Melanocyte of skin (primary cell): ENCODE data around the genes ENSG00000226690, AGR3 and HDAC9.

- CAGE, long polyA plus RNA, 2 experiments = no peak in any of the 2 experiments
Measured at GRCh38 chr7:12497520-12498005, 6.7 kb upstream of the ENSG00000226690 start.

- CAGE, long polyA plus RNA, 2 experiments = no peak in any of the 2 experiments
Measured at GRCh38 chr7:12504386-12504585, at the start of gene ENSG00000226690. TSS of gene ENSG00000226690 (plus strand) at chr7:12504441.

GRCh38 chr7:12928618-12928949 is 241.2 kb downstream of the ARL4A start:
- CAGE, long polyA plus RNA, 2 experiments = no peak in any of the 2 experiments

- CAGE, long polyA plus RNA, 2 experiments = no peak in any of the 2 experiments
Measured at GRCh38 chr7:12931413-12931816, 244.0 kb downstream of the ARL4A start.

GRCh38 chr7:12979209-12979692 is 291.8 kb downstream of the ARL4A start:
- CAGE, long polyA plus RNA, 2 experiments = no peak in any of the 2 experiments

GRCh38 chr7:13017215-13017930 is 329.9 kb downstream of the ARL4A start:
- CAGE, long polyA plus RNA, 2 experiments = no peak in any of the 2 experiments

- CAGE, long polyA plus RNA, 2 experiments = no peak in any of the 2 experiments
Measured at GRCh38 chr7:13988544-13989299, 744 bp downstream of the ETV1 start.

- CAGE, long polyA plus RNA, 2 experiments = no peak in any of the 2 experiments
Measured at GRCh38 chr7:16420315-16420849, 956 bp downstream of the CRPPA start.

DNA sequence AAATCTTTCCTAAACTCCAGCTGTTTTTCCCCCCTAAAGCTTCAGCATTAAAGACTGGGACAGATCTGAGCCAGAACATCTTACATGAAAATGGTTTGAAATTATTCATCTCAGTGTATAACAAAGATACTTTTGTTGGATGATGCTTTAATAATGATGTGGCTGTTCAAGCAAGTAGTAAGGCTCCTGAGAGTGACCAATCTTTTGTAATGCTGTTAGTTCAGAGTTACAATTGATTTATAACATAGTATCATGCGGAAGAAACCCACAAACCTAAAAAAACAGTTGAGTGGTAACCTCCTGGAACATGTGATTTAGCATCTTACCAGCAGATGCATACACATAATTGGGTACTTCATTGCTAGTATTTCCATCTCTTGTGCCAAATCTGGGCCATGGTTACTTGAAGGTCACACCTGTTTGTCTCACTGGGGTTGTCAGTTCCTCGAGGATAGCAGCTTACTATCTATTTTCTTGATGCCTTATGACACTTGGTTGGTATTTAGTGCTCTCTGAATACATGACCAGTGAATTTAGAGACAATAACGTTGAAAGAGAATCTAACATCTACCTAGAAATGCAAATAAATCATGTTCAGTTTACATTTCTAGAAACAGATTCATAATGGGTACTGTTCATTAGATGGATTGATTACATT is 1.6 kb downstream of the BZW2 start:
- CAGE, long polyA plus RNA, 2 experiments = no peak in any of the 2 experiments

GRCh38 chr7:16661867-16662270 is 15.9 kb downstream of the BZW2 start:
- CAGE, long polyA plus RNA, 2 experiments = no peak in any of the 2 experiments

- CAGE, long polyA plus RNA, 2 experiments = no peak in any of the 2 experiments
Measured at GRCh38 chr7:16704221-16705173, 49.1 kb upstream of the TSPAN13 start.

GRCh38 chr7:16791796-16792529 is 12.8 kb downstream of the AGR2 start:
- CAGE, long polyA plus RNA, 2 experiments = no peak in any of the 2 experiments

GRCh38 chr7:16847025-16847837 is 34.6 kb downstream of the AGR3 start:
- CAGE, long polyA plus RNA, 2 experiments = no peak in any of the 2 experiments

- CAGE, long polyA plus RNA, 2 experiments = no peak in any of the 2 experiments
Measured at GRCh38 chr7:16853025-16853606, 28.7 kb downstream of the AGR3 start.

- CAGE, long polyA plus RNA, 2 experiments = no peak in any of the 2 experiments
Measured at GRCh38 chr7:16881729-16882206, at the start of gene AGR3. TSS of gene AGR3 (minus strand) at chr7:16881983.

DNA sequence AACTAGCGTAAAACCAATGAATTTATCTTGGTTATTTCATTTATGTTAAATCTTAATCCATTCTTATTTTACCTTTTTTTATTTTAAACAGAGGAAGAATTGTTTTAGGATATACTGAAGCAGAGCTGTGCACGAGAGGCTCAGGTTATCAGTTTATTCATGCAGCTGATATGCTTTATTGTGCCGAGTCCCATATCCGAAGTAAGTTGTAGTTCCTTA is 36.3 kb downstream of the AHR start:
- CAGE, long polyA plus RNA, 2 experiments = no peak in any of the 2 experiments

DNA sequence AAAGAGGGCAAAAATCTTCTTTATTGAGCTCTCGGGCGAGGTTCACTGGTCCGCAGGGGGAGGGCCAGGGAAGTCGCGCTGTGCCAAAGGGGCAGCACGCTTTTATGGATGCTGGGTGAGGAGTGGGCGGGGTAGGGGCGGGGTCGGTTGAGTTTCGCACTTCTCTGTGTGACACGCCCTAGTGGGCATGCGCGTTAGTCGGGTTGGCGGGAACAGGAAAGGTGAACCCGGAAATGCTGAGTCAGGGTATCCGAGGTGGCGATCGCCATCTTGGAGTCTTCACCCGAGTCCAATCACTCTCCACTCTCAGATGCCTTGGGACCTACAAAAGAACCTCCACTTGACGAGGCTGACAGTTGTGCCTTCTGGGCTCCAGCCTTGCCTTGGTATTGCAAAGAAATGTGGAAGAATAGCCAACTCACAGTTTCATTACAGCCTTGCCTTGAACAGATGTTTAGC is 64.0 kb downstream of the AHR start:
- CAGE, long polyA plus RNA, 2 experiments = no peak in any of the 2 experiments

DNA sequence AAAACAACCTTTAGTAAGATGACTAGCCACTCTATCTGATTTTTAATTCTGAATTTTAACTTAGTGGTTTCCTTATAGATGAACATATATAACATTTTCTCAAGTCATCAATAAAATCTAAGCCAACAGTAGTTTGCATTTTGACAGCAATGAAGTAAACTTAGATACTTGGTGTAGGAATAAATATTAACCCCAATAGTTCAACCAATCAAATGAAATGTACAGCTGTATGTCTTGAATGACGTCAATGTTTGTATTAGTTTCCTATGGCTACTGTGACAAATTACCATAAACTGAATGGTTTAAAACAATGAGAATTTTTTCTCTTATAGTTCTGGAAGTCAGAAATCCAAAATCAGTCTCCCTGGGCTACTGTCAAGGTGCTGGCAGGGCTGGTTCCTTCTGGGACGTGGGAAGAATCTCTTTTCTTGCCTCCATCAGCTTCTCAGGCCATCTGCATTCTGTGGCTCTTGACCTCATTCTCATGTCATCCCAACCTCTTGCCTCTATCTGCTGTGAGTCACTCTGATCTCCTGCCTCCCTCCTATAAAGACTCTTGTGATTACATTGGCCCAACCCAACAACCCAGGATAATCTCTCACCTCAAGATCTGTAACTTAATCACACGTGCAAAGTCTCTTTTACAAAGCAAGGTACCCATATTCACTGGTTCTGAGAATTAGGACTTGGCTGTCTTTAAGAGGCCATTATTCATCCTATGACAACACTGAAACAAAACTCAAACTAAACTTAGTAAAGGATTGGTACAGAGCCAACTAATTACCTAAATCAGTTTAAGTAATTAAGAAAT is 73.6 kb downstream of the AHR start:
- CAGE, long polyA plus RNA, 2 experiments = no peak in any of the 2 experiments

- CAGE, long polyA plus RNA, 2 experiments = no peak in any of the 2 experiments
Measured at GRCh38 chr7:18494997-18496099, at the start of gene HDAC9. TSS of gene HDAC9 (plus strand) at chr7:18495749.

DNA sequence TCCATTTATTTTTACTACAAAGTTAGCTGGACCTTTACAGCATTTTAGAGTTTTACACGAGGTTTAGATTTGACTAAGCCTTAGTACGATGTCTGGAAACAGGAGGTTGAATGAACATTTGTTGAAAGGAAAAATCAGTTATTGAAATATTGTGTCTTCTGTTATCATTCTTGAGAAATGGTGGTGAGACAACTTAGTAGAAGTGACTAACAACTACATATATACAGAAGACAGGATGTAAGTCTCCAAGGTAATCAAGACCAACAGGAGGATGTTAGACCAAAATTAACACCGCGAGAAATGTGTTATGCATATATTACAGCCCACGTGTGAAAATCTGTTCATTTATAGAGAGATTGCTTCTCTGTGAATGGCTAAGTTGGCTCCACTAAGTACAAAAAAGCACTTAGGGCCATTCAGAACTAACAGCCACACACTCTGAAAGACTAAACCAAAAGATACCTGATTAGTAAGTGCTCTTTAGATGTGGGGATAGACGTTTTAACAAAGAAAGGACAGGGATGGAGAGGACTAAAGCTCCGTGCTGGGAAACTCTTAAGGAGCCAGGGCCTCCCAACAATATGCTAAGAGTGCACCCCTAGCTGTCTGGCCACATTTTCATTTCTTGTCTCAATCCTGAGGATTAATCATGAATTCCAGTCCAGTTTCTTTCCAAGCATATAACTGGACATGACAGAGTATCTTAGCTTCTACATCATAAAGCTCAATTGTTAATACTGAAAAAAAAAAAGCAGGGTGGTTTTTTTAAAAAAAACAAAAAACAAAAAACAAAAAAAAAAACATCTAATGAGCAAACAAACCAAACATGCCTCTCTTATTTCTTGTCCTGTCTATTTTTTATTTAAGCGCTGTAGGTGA is 26.5 kb downstream of the HDAC9 start:
- CAGE, long polyA plus RNA, 2 experiments = no peak in any of the 2 experiments